Urinary bladder (tissue), 3 donors: ENCODE measurements around the gene EMX2.

- PRO-cap, result bidirectional peak, plus-strand start at chr10:117542420, minus-strand start at chr10:117542268; bidirectional peak, plus-strand start at chr10:117542748, minus-strand start at chr10:117542562
- RAMPAGE, long total RNA, result no peak
Observed at GRCh38 chr10:117542014-117542965, at the start of gene EMX2. EMX2 (plus strand) TSS chr10:117542746.

GRCh38 chr10:117545429-117546600 lies 3.3 kb downstream of the EMX2 start:
- PRO-cap, result no peak
- RAMPAGE, long total RNA, result no peak

DNA sequence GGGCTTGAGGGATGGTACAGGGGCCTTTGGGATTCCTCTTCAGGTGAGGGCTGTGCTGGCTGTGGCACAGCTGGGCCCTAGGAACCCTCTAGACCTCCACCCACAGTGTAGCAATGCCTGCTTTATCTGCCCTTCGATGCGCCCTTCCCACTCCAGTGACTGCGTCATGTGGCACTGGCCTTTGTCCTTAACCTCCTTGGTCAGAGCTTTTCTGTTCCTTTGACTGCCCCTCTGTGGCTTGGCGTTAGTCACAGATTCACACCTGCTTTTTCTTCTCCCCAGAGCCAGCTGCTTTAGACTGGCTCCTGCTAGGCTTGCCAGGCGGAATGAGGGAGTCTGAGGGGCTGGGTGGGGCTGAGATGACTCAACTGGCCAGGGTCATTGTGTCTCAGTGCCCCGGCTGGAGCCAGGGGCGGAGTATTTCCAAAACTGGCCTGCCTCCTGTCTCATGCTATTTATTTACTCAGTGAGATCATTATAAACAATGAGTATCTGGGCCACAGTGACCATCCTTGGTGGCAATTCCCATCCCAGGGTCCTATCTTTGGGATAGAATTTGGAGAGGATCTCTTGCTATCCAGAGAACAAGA lies 194.1 kb downstream of the EMX2 start:
- PRO-cap, result no peak
- RAMPAGE, long total RNA, result no peak

DNA sequence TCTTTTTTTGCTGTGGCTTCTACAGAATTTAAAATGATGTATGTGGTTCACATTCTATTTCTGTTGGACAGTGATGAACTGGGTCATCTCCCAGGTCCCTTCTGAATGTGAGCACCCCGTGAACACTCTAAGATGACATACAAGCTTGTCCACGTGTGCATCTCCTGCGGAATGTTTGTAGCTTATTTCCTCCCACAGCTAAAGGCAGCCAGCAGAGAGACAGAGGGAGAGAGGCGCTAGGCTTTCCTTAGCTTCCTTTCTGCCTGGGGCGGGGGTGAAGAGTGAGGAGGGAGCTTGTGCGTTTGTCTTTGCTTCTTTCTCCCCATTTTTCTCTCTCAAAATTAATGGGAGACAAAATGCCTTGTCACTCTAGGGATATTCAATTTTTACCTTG lies 219.2 kb downstream of the EMX2 start:
- PRO-cap, result no peak
- RAMPAGE, long total RNA, result no peak

DNA sequence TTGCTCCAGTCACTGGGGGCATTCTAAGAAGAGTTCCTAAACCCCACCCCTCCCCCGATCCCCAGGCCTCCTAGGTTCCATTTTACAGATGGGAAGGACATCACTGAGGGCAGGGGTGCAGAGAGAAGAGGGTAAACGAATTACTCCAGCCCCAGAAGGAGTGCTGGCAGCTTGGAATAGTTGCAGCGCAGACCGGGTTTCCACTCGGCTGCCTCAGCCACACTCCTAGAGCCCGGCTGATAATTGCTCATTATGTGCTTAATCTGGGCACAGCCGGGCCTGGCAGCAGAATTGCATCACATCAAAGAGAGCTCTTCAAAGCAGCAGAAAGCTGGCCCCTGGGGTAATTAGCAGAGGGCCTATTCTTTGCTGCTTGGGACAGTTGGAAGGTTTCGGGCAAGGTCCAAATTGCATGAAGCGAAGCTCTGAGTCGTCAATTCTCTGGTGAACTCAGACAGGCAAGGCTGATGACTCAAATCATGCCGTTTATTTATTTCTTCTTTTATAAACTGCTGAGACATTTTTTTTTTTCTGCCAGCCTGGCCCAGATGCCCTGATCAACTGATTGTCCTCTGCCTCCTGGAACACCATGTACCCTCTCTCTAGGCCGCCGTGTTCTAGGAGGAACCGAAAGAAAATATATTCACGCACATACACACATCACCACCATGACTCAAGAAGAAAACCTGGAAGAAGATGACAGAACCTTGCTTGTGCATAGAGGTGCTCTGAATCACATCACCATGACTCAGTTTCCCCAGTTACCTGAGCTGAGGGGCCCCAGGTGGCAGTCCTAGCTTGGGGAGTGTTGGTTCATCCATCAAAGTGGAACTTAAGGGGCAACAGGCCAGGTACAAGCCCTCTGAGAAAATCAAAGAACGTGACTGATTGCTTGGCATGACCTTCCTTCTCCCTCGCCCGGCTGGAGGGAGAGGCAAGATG lies 242.2 kb downstream of the RAB11FIP2 start:
- PRO-cap, result no peak
- RAMPAGE, long total RNA, result no peak

DNA sequence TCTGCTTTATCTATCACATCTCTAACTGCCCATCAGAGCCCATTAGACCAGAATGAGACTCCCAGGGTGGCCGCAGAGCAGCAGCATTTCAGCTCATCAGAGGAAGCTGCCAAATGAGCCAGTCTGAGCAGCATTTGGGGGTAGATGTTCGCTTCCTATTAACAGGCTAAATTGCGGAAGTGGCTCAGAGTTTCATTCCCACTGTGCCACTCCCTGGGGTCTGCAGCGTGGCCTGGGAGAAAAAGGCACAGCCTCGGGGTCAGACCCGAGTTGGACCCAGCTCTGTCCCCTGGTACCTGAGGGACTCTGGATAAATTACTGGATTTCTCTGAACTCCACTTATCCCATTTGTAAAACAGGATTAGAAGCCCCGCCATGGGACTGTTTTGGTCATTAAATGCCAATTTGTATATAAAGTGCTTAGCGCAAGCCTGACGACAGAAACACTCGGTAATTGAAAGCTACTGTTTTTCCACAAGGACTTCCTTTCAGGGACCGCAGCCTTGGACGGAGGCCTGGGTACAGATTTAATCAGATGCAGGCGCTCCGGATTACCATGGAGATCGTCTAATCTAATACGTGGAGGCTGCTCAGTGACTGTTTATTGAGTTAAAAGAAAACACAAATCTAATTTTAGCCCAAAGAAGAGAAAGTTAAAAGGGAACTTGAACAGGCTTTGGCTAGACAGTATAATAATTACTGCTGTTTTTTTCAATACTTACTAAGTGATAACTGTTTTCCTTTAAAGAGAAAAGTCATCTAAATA lies 73.8 kb upstream of the PRLHR start:
- PRO-cap, result bidirectional peak, plus-strand start at position 641 of the sequence, minus-strand start at position 483 of the sequence
- RAMPAGE, long total RNA, result no peak

DNA sequence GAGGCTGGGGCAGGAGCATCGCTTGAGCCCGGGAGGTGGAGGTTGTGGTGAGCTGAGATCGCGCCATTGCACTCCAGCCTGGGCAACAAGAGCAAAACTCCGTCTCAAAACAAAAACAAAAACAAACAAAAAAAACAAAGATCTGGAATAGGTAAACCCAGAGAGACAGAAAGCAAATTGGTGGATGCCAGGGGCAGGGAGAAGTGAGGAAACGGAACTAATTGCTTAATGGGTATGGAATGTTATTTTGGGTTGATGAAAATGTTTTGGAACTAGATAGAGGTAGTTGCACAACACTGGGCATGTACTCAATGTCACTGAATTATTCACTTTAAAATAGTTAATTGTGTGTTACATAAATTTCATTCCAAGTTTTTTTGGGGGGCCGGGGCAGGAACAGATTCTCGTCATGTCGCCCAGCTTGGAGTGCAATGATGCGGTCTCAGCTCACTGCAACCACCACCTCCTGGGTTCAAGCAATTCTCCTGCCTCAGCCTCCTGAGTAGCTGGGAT lies 10.4 kb downstream of the CACUL1 start:
- PRO-cap, result no peak
- RAMPAGE, long total RNA, result no peak

DNA sequence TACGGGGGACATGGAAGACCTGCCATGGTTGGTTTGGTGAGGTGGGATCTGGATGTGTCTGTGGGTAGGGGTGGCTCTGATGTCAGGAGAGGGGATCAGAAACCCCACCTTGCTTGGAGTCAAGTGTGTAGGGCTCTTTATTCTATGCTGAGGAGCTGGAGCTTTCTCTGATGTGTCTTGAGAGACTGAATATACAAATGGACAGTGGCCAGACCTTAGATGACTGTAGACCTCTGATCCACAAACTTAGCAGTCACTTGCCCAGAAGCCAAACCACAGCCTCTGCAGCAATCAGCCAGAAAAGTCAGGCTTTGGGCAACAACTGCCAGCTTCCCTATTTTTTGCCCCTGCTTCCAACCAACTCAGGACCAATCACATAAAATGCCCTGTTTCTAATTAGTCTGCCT lies 37.6 kb upstream of the CACUL1 start:
- PRO-cap, result no peak
- RAMPAGE, long total RNA, result no peak

DNA sequence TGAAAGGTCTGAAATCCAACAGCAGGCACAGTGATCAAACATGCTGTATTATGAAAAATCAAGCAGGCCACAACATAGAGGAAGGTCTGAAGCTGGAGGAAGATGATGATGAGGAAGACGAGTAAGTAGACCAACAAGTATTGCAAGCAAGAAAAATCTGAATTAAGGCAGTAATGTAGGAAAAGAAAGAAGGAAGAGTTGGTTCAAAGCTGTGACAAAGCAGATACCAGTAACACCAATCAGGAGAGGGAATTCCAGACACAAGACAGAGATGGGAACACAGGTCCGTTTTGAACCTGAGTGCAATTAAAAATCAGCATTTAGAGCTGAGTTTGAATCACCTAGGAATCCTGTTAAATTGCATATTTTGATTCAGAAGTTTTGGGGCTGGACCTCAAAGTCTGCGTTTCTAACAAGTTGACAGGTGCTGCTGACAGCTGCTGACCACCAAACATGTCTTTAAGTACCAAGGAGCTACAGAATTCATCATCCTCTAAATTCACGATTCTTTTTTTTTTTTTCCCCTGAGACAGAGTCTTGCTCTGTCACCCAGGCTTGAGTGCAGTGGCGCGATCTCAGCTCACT lies 18.7 kb downstream of the NANOS1 start:
- PRO-cap, result no peak
- RAMPAGE, long total RNA, result no peak

DNA sequence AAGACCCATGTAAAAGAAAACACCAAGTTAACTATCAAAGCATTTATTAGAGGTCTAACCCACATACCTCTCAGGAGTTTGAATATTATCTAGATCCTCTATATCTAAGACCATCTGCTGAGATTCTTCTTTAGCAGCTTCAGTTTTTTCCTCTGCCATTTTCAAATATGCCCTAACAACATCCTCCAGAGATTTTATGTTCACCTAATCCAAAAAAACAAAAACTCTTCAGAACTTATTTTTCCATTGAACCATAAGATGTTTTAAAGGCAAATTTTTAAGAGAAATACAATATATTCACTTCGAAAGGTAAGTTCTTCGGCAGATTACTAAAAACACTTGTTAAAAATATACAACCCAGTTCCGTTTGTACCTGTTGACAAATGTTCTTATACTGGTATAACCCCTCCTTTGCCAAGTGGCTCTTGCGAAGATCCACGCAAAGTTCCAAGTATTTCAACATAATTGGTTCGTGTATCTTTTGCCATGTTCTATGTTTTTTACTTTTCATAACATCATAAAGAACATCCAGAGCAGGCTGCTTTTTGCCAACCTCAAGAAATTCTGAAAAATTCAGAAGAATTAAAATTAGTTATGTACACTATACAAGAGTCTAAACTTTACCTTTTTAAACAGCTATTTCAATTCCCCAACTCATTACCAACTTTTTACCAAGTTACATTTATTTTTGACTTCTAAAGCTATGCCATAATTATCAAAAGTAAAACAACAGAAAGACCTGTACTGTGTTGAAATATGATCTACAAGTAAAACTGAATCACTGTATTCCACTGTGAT lies 7.0 kb downstream of the EIF3A start:
- PRO-cap, result no peak
- RAMPAGE, long total RNA, result no peak

DNA sequence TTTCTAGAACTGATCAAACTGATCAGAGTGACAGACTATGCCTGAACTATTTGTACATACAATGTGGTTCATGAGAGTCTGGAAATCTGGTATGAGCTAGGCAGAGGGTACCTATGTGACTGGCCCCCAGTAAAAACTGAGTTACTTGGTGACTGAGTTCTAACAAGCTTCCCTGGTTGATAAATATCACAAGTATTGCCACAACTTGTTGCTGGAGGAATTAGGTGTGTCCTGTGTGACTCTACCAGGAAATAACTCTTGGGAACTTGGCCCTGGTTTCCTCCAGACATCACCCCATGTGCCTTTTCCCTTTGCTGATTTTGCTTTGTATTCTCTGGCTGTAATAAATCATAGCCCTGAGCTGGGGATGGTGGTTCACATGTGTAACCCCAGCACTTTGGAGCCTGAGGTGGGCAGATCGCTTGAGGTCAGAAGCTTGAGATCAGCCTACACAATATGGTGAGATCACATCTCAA lies 3.2 kb upstream of the DENND10 start:
- PRO-cap, result no peak
- RAMPAGE, long total RNA, result no peak

DNA sequence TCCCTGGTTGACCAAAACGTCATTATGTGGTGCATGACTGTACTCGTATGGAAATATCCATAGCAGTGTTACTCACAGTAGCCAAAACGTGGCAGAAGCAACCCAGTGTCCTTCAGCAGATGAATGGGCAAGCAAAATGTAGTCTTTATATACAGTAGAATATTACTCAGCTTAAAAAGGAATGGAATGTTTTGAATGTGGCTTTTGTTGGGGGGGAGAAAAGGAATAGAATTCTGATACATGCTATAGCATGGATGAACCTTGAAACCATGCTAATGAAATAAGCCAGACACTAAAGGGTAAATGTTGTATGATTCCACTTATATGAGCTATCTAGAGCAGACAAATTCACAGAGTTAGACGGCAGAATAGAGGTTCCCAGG lies 30.3 kb downstream of the SFXN4 start:
- PRO-cap, result no peak
- RAMPAGE, long total RNA, result no peak

DNA sequence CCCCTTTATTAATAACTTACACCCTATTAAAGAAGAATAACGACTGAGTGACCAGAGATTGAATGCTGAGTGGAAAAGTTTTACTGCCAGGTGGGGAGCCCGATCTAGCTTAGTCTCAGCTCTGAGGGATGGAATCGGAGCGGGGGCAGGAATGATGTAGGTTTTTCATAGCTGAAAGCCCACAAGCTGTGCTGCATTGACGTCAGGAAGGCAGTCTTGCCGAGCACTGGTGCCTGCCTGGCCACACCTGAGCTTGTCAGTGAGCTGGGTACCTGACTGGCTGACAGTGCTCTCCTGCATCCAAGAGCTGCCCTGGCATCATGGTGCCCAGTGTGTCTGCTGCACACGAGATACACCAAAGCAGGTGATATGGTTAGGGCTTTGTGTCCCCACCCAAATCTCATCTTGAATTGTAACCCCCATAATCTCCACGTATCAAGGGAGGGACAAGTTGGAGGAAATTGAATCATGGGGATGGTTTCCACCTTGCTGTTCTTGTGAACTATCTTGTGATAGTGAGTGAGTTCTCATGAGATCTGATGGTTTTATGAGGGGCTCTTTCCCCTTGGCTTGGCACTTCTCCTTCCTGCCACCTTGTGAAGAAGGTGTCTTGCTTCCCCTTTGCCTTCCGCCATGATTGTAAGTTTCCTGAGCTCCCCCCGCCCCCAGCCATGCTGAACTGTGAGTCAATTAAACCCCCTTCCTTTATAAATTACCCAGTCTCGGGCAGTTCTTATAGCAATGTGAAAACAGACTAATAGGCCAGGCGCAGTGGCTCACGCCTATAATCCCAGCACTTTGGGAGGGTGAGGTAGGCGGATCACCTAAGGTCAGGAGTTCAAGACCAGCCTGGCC lies 35.1 kb downstream of the GRK5 start:
- PRO-cap, result no peak
- RAMPAGE, long total RNA, result no peak

GRCh38 chr10:119284746-119285487 lies 77.5 kb downstream of the GRK5 start:
- PRO-cap, result no peak
- RAMPAGE, long total RNA, result no peak

DNA sequence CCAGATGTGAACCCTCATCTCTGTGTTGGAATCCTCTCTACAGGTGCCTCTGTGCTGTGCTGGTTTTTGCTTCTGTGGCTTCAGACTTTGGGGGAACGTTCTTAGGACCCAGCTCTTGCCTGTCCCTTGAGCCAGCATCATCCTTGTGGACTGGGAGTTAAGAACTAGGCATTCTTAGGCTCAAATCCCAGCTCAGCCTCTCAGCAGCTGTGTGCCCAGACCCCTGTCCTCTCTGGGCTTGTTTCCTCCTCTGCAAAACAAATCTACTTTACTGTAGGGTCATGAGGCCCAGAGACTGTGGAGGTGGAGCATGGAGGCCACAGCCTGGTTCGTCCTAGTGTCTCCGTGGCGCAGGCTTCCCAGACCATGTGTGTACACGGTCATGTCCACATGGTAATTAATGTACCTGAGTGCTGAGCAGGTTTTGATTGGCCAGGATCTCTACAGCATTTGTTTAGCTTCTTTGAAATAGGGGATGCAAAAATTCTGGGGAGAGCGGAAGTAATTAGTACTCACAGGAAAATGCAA lies 102.4 kb downstream of the GRK5 start:
- PRO-cap, result no peak
- RAMPAGE, long total RNA, result no peak

DNA sequence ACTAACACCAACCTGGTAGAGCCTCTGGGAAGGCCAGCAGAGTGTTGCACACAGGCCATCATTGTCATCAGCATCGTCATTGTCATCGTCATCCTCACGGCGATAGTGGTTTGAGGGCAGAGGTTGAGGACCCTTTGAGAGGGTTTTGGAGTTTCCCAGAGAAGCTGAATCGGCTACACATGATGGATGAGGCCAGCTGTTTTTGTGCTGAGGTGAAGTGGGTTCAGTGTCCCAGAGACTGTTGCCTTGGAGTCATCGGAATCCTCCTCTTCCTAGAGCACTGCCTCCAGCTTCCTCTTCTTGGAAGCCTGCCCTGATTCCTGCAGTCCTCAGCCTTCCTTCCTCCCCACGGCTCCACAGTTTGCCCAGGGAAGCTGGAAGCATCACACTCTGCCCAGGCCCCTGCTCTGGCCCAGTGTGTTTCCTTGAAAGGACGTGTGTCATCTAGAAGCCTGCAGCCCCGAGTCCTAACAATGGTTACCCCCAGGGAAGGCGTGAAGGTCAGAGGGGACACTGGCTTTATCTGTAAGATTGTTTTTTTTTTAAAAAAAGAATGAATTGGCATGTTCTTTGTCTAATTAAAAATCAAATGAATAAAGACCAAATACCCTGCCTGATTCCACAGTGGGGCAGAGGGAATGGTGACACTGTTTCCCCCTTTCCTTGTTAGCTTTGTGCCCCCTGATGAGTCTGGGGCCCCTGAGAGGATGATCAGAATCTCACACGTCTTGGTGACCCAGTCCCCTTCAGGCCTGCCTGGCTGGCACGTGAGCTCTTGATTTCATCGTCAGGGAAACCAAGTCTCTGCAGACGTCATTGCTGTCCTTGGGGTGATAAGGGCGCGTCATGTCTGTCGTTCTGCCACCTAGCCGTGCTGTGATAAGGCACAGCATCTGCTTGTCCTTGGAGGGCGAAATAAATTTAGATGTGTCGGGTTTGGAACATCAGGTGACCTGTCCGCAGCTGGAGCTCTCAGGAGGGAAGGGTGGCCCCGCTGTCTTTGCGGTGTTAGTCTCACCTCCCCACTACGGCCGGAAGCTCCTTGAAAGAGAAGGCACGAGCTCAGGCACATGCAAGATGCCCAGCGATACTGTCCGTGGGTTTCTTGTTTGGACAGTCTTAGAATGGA lies 128.9 kb downstream of the GRK5 start:
- PRO-cap, result no peak
- RAMPAGE, long total RNA, result no peak

GRCh38 chr10:119346205-119346837 lies 138.9 kb downstream of the GRK5 start:
- PRO-cap, result no peak
- RAMPAGE, long total RNA, result no peak

- PRO-cap, result no peak
- RAMPAGE, long total RNA, result no peak
Observed at GRCh38 chr10:119350581-119351059, 143.2 kb downstream of the GRK5 start.

GRCh38 chr10:119358210-119358425 lies 150.7 kb downstream of the GRK5 start:
- PRO-cap, result no peak
- RAMPAGE, long total RNA, result no peak

DNA sequence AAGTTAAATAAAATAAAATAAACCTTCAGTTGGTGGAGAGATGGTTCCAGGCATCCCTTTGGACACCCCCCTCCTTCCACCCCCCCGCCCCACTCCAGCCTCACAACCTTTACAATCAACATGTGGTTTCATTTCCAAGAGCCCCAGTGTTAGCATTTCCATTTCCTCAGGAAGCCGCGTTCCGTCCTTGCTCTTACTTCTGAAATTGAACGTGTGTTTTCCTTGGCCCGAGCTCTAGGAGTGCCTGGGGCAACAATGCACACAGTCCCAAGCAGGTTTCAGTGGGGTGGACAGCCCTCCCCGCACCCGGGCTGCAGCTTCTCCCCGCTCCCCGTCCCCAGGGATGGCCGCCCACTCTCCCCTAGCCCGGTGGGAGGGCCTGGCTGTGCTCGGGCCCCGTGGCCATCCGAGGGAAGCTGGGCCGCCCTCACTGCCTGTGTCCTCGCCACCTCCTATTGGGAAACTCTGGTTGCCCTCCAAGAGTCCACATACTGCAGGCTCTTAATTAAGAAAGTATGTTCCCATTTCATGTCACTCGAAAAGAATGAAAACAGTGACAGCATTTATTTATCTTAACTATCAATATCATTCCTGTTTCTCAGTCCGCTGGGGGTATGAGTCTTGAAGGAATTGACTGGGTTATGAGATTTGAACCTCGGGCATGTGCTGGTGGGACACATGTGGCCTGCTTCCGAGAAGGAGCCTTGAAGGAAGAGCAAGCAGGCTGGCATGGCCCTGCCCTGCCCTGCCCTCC lies 163.7 kb downstream of the GRK5 start:
- PRO-cap, result bidirectional peak, plus-strand start at position 274 of the sequence, minus-strand start at position 68 of the sequence; unidirectional peak, minus-strand start at position 457 of the sequence
- RAMPAGE, long total RNA, result no peak